Spleen (tissue), 7 donors: ENCODE measurements around the gene ADCY5.

DNA sequence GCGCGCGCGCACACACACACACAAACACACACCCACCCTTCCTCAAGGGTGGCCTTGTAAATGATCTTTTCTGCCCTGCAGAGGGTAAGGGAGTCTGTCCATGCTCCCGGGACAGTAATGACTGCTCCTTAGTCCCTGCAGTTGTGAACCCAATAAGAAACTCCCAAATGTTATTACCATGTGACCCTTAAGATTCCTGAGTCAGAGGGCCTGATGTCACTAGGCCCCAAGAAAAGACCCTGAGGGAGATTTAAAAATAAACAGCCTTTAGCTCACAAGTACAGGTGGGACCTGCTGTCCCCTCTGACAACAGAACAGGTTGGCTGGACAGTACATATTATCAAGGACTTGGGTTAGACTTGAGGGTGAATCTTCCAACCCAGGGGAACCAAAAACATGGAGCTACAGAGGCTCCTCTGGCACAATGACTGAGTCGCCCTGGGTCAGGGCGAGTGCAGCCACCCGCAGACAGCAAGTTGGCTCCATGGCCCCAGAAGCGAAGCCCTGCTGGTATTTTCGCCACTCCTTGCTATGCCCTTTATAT, 64.9 kb downstream of the ADCY5 start:
- PRO-cap, 4 experiments: peak in 2 of 4 experiments; most common minus-strand start position 143 of the sequence (in 2)
- RAMPAGE, long total RNA, 4 experiments: no peak in any of the 4 experiments

DNA sequence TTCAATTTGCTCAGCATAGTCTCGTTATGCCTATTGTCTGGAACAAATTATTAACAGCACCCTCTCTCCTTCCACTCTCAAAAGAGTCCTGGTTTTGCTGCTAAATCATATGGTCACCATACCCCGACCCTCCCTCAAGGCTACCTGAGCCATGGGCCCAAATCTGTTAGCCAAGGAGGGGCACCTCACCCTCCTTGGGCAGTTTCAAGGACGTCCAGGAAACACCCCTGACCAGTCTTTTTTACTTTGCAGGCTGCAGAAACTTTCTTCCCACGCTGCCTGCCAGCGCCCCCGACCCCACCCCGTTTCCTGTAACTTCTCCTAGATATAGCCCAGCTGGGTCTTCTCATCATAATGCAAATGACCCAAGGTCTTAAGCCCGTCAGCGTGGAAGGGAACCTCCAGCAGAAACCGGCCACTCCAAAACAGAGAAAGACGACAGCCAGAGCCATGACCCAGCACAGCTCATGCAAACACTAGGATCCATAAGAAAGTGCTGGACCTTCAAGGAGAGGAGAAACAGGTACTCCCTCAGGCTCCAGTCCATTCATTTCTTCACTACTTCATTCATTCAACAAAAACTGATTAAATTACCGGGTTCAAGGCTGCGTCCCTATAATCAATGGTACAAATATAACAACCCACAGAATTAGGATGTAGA, 62.3 kb downstream of the ADCY5 start:
- PRO-cap, 4 experiments: peak in 4 of 4 experiments; most common plus-strand start position 428 of the sequence (in 4)
- RAMPAGE, long total RNA, 4 experiments: no peak in any of the 4 experiments

DNA sequence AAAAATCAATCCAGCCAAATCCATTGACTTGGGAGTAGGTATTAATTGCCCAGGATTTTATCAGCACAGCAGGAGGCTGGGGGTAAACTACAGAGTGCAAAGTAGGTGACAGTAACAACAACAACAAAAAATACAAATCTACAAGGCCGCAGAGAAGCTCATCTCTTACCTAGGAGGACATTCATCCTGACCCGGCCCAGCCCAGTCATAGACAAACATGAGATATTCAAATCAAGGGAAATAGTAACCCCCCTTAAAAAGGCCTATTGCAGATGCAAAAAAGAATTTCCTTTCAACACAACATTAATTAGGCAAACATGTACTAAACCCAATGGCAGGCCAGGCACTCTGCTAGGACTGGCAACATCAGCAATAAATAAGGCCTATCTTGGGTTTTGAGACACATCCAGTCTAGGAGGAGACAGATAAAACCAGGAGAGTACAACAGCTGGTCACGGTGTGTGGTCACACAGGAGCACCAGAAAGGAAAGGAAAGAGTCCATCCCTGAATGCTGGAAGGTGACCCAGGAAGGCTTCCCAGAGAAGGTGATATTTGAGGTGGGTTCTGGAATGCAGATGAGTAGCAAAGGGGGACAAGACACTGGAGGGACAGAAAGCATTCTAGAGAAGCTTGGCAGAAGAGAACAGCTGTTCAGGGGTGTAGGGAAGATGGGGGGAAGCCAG, 61.3 kb downstream of the ADCY5 start:
- PRO-cap, 4 experiments: no peak in any of the 4 experiments
- RAMPAGE, long total RNA, 4 experiments: no peak in any of the 4 experiments

DNA sequence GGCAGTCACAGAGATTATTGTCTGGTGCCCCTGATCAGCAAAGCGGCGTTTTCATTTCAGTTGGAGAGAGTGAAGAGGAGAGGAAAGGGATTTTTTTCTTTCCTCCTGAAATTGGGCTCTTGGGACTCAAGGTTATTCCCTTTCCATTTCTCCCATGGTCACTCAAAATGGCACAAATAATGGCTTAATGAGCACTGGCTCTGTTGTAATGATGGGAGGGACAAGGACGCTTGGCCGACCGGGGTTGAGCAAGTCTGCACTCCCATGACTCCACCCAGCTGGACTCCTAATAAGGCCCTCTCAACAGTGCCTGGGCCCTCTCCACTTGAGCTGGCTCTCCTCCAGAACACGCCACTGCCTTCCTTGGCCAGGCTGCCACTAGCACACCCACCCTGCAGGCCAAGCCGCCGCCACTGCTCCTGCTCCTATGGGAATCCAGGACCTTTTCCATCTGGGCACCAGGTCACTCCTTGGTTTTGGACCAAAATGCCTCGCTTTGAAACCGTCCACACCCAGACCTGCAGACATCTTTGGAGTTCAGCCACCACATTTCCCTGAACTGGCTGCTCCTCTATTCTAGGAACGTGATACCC, 42.3 kb downstream of the ADCY5 start:
- PRO-cap, 4 experiments: no peak in any of the 4 experiments
- RAMPAGE, long total RNA, 4 experiments: no peak in any of the 4 experiments

DNA sequence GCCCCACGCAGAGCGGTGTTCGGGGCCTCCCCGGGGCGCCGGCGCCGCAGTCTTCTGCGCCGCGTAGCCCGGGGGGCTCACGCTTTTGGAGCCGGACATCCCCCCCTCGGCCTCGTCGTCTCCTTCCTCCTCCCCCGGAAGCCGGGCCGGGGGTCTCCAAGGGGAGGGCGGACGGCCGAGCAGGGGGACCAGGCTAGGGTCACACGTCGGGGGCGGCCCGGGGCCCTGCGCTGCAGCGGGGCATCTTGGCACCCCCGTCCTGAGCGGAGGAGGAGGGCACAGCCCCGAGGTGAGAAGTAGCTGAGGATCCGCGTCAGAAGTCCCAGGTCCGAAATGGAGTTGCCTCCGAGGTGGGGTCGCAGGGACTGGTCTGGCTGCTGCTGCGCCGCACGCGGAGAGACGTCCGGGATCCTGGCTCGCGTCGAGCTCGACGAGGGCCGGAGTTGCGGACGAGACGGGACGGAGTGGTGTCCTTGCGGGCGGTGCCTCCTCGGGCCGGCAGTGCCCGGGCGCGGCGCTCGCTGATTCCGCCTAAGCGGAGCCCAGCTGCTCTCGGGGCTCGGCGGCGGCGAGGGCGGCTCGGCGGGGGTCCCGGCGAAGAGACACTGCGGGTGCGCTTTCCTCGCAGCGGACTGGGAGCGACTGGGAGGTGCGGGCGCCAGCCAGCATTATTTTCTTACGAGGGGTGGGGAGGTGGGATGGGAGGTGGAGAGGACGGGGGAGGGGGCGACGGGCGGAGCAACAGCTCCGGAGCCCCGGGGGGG, at the start of gene ADCY5:
ADCY5 (minus strand) TSS at position 644 of the 764 bp plus-strand sequence.
- PRO-cap, 4 experiments: peak in 3 of 4 experiments; most common plus-strand start position 440 of the sequence (in 2); most common minus-strand start position 56 of the sequence (in 1)
- RAMPAGE, long total RNA, 4 experiments: no peak in any of the 4 experiments

DNA sequence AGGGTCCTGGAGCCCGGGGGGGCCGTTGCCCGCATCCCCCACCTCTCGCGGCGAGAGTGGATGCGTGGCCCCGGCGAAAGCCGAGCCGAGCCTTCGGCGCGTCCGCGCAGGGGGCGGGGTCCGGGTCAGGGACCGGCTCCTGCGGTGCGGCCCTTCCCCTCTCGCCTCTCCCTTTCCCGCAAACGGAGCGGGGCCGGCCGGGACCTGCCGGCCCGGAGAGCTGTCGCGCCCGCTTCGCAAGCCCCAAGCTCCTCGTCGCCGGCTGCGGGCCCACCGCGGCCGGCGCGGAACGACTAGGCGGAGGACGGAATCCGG, 278 bp upstream of the ADCY5 start:
- PRO-cap, 4 experiments: peak in 4 of 4 experiments; most common plus-strand start position 181 of the sequence (in 4); most common minus-strand start position 104 of the sequence (in 2)
- RAMPAGE, long total RNA, 4 experiments: no peak in any of the 4 experiments

- PRO-cap, 4 experiments: no peak in any of the 4 experiments
- RAMPAGE, long total RNA, 4 experiments: no peak in any of the 4 experiments
Measured at GRCh38 chr3:123450745-123451445, 2.0 kb upstream of the ADCY5 start.

- PRO-cap, 4 experiments: no peak in any of the 4 experiments
- RAMPAGE, long total RNA, 4 experiments: no peak in any of the 4 experiments
Measured at GRCh38 chr3:123626959-123627389, 42.1 kb upstream of the HACD2 start.

DNA sequence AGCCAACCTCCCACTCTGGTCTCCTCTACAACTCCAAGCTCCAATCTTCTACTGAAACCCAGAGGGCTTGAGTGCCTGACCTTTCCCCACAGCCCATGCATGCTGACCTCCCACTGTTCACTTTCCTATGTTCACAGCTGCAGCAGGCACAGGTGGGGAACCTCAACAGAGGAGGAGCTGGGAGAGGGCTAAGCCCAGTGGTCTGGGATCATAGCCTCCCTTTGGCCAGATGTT, 43.8 kb upstream of the HACD2 start:
- PRO-cap, 4 experiments: no peak in any of the 4 experiments
- RAMPAGE, long total RNA, 4 experiments: no peak in any of the 4 experiments

DNA sequence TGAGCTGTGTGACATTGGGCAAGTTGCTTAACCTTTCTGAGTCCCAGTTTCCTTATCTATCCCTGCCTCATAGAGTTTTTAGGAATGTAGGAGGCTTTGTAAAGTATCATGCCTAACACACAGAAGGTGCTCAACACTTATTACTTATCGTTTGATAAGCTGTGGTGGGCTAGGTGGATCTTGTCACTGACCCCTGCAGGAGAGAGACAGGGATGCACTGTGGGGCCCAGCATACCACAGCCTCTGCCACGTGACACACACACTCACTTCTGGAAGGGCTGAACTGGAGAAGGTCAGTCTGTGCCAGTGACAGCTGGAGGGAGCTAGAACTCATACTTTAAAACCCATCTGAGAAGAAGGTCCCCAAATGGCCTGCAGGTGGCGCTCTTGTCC, 57.4 kb upstream of the HACD2 start:
- PRO-cap, 4 experiments: no peak in any of the 4 experiments
- RAMPAGE, long total RNA, 4 experiments: no peak in any of the 4 experiments

GRCh38 chr3:123718833-123719643, 134.2 kb upstream of the HACD2 start:
- PRO-cap, 4 experiments: no peak in any of the 4 experiments
- RAMPAGE, long total RNA, 4 experiments: no peak in any of the 4 experiments

DNA sequence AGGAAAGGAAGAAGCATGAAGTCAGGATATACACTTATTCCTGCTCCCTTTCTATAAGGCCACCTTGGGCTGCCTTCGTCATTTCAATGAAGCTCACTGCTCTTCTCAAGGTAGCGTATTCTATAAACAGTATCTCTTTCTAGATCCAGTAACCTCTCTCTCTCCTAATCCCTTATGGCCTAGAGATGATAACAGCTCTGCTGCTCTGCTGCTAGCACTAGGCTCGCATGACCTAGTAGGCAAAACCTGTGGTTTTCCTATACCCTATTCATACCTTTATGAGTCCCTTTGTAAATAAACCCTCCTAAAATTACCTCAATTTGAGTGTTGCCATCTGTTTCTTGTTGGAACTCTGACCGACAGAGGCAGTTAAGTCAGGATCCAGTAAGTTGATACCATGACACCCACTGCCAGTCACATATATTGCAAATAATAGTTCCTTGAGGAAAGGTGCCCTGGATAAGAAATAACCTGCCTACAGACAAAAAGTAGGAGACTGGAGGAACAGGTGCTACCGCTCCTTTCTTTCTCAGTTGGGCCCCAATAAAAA, 7.3 kb downstream of the CCDC14 start:
- PRO-cap, 4 experiments: no peak in any of the 4 experiments
- RAMPAGE, long total RNA, 4 experiments: no peak in any of the 4 experiments

GRCh38 chr3:124119334-124119715, 86.2 kb downstream of the KALRN start:
- PRO-cap, 4 experiments: no peak in any of the 4 experiments
- RAMPAGE, long total RNA, 4 experiments: no peak in any of the 4 experiments

DNA sequence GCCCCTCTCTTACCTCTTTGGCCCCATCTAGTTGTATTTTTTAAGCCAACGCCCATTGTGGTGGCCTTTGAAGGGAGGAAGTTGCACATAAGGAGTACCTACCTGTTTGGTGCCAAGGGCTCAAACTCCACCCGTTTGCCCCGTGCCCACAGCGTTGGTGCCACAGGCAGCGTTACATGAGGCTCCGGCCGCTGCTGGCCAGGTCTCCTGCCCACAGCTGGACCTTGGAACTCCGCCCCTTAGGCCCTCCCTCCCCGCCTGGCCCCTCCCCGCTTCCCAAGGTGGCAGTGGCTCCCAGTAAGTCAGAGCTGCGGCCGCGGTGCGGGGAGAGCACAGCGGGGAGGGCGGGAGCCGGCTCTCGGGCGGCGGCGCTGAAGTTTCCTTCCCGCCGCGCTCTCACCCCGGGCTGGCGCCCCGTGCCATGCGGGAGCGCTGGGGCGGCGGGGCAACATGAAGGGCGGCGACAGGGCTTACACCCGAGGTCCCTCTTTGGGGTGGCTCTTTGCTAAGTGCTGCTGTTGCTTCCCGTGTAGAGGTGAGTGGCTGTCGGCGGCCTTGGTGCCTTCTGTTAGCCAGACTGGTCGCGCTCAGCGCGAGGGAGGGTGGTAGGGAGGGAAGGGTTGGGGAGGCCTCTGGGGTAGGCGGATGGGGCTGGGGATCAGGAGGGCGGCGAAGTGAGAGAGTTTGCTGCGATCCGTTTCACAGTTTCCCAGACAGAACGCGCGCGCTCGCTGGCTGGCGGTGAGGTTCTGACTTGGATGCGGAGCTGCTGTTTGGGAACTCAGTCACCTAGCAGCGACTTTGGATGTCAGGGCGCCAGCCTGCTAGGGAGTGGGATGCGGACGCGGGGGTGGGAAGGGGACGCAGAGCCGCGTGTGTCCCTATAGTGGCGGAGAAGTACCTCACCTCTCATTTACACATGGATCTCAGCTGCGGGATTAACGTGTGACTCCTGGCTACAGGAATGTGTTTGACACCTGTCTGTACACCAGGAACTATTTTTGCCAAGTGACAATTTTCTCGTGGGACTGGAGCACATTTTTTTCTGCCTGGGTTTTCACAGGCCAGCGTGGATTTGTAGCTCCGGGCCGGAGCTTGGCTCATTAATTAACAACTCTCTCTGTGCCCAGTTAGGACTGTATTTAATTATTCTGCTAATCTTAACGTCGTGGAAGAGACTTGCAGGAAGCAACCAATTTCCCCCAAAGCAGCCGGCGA, 145.5 kb upstream of the UMPS start:
- PRO-cap, 4 experiments: peak in 4 of 4 experiments; most common plus-strand start position 305 of the sequence (in 4); most common minus-strand start position 174 of the sequence (in 1)
- RAMPAGE, long total RNA, 4 experiments: start-site peak on the plus strand in 4 of 4 experiments, centred at positions 316 to 364 of the sequence, 115 to 289 reads per replicate

DNA sequence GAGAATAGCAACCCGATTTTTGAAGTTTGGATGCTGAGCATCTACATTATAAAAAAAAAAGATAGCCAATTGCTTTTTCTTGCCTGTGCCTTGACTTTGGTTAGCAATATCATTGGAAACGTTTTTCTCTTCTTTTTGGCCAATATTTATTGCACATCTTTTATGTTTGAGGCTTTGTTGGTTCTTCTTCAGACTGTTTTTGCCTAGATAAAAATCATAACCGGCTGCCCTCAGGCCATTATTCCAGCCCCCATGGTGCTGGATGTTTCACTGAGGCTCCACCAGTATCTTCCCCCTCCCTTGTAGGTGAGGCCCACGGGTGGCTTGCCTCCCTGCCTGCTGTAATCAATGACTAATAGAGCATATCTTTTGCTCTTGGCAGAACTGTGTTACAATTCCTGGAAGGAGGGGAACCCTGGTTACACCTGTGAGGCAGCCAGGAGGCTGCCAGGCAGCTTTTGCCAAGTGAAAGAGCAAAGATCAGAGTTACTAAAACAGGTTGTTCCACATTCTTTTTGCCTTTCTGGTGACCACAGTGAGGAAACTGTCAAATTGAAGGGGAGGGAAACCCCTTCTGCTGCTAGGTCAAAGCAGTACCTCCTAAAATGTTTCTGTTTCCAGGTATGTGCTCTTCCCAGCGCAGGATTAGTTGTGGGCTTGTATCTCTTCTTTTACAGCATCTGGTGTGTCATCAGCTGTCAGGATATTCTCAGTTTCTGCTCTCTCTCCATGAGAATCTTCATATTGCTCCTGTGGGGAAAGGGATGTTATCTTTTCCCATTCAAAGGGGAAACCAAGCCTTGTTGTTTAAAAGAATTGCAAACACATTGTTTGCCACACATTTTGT, 137.6 kb upstream of the UMPS start:
- PRO-cap, 4 experiments: no peak in any of the 4 experiments
- RAMPAGE, long total RNA, 4 experiments: no peak in any of the 4 experiments

DNA sequence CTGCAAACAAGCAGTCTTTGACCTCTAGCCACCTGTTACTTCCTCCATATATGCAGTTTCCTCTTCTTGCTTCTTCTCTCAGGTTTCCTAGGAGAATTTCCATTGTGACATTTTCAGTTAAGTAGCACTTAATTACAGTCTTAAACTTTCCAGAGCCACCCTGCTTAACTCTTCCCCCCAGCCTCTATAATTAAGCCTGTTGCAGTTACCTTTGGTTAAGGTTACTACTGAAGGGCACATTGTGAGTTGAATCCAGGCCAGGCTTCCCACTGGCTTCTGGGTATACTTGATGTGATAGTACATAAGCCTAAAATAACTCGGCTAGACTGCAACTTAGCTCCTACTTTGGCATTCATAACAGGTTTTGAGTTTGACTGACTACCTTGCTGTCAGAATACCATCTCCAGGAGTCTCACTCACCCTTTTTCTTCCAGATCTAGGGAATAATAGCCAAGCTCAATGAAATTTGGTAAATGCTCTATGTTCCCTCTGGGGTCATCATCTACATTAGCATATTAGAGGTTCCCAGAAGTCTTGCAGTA, 114.1 kb upstream of the UMPS start:
- PRO-cap, 4 experiments: no peak in any of the 4 experiments
- RAMPAGE, long total RNA, 4 experiments: no peak in any of the 4 experiments

- PRO-cap, 4 experiments: peak in 4 of 4 experiments; most common plus-strand start chr3:124748583 (in 3)
- RAMPAGE, long total RNA, 4 experiments: no peak in any of the 4 experiments
Measured at GRCh38 chr3:124748067-124749362, 18.3 kb downstream of the UMPS start.

DNA sequence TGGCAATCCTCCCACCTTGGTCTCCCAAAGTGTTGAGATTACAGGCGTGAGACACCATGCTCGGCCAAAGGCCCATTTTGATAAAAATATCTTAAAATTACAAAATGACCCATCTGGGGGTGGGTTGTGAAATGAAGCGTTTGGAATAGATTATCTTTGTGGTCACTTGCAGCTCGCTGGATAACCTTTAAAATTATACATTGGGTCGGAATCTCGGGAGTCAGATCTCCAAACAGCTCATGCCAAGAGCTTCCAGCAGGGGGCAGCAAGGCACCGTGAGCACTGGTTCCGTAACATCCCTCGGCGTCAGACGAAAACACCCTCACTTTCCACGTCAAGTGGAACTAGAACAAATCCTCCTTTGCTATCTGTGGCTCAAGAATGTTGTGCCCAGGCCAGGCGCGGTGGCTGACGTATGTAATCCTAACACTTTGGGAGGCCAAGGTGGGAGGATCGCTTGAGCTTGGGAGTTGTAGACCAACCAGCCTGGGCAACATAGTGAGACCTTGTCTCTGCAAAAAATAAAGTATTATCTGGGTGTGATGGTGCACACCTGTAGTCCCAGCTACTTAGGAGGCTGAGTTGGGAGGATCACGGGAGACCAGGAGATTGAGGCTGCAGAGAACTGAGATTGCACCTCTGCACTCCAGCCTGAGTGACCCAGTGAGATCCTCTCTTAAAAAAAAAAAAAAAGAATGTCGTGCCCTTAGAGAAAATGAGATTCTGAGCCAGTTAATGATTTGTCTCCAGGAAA, 31.1 kb downstream of the UMPS start:
- PRO-cap, 4 experiments: no peak in any of the 4 experiments
- RAMPAGE, long total RNA, 4 experiments: no peak in any of the 4 experiments

- PRO-cap, 4 experiments: no peak in any of the 4 experiments
- RAMPAGE, long total RNA, 4 experiments: no peak in any of the 4 experiments
Measured at GRCh38 chr3:124812345-124812643, 74.9 kb downstream of the ITGB5 start.

- PRO-cap, 4 experiments: peak in 1 of 4 experiments; most common plus-strand start chr3:124885904 (in 1)
- RAMPAGE, long total RNA, 4 experiments: no peak in any of the 4 experiments
Measured at GRCh38 chr3:124885768-124885961, 1.5 kb downstream of the ITGB5 start.